HEK293 (cell line): Measurements from ENCODE around the gene TMOD3.

DNA sequence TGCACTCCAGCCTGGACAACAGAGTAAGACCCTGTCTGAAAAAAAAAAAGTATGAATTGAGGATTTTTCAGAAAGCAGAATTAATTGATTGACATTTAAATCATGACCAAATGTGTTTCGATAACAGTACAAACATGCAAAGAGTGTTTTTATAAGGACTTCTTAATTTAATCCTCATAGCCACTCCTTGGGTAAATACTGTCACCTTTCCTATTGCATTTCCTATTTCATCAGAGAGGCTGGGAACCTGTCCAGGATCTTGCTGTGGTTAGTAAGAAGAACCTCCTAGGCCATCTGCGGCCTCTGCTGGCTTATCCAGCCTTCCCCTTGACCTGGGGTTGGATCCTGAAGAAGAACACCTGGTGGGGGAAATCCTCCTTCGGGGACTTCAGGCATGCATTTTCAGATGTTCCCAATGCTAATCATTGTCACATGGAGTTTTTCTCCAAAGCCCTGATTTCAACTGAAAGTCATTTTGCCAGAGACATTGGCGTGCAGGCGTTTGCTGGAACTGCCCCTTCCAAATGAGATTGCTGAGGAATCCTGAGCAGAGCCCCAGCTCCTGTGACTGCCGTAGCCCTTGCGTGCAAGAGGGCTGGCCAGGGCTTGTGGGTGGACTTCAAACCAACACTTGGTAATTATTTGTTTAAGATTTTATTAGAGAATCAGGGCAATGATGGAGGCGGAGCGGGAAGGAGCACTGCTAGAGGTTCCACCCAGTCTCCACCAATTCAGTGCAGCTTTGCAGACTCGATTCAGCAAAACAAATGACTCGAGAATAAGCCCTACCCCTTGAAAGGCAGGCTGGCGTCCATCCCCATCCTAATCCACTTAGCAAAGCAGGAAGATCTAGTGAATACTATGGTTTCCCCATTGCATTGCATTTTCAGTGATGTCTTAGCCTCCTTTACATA is 25.6 kb downstream of the GLDN start:
- PRO-cap: no peak
- RRBS, 2 experiments: no CpG with 5 or more reads among the region's 12 CpGs

GRCh38 chr15:51619249-51620260 is 3.0 kb downstream of the DMXL2 start:
- PRO-cap: no peak
- RRBS, 2 experiments: no CpG with 5 or more reads among the region's 8 CpGs

DNA sequence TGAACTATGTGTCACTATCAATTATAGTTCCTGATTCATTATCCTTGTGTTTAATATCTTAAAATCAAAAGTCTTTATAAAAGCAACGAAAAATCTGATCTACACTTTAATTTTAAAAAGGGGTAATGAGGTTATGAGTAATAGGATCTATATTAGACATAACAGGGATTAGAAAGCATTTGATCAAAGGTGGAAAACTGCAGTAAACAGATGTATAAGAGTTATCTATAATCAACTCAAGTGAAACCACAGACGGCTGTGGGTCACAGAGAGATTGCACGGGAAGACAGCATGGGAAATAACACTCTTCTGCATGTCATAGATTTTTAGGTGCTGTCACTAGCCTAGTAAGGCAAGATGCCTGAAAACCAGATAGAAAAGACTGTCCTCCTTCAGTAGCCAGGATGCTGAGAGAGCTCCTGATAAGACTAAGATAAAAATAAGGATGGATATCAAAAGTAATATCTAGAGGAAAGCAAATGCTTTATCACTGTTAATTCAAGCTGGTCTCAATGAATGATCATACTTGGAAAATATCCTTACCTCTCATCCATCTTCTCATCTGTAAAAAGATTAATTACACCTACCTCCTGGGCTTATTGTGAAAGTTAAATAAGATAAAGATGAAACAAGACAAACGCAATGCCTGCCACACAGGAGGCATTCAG is 1.8 kb downstream of the LYSMD2 start:
- PRO-cap: no peak
- RRBS, 2 experiments: no CpG with 5 or more reads among the region's 4 CpGs

GRCh38 chr15:51829307-51830595 is at the start of gene TMOD3:
TSS of gene TMOD3 (plus strand) at chr15:51829653.
- PRO-cap: unidirectional peak, plus-strand start at chr15:51829680; unidirectional peak, plus-strand start at chr15:51829786; bidirectional peak, plus-strand start at chr15:51829863, minus-strand start at chr15:51829898
- RRBS, 2 experiments: 1% methylated on average over 48 to 51 of the region's 97 CpGs

DNA sequence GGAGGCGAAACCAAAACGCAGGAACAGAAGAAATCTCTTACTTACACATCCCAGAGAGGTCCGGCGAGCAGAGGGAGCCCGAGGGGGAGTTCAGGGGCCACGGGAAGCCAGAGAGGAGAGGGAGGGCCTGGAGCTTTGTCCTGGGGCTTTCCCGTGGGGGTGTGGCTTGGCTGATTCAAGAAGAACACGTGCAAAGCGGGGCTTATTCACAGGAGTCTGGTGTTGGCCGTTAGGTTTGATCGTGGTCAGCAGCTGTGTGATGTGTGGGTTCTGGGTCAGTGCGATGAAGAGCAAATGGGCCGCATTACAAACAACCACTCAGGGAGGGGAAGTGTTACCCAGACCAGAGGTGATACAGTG is 12.2 kb downstream of the BCL2L10 start:
- PRO-cap: no peak
- RRBS, 2 experiments: no CpG with 5 or more reads among the region's 13 CpGs

- PRO-cap: no peak
- RRBS, 2 experiments: 87 to 91% methylated on average over 2 of the region's 13 CpGs
Measured at GRCh38 chr15:52139473-52140145, 27.0 kb upstream of the BCL2L10 start.

DNA sequence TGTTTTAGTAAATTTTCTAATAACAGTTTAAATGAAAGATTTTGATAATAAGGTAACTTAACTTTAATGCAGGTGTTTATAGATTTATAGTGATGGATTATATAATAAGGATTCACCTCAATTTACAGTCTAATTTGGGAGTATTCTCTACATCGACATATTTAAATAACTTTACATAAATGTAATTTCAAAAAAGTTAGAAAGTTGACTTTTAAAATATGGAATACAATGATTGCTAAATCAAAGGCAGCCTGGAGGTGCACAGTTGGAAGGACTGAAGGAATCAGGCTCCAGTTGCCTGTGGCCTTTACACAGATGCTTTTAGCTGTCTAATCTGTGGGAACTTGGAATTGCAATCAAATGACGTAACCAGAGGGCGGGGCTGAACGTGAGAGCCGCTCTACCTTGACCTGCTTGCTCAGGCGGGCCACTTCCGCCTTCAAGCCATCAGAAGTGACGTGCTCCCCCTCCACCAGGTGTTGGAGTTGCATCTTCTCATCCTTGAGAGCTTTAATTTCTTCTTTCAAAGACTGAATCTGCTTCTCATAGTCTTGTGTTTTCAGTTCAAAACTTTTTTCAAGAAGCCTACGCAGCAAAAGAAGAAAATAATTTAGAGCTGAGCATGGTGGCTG is 37.7 kb upstream of the GNB5 start:
- PRO-cap: no peak
- RRBS, 2 experiments: no CpG with 5 or more reads among the region's 9 CpGs

DNA sequence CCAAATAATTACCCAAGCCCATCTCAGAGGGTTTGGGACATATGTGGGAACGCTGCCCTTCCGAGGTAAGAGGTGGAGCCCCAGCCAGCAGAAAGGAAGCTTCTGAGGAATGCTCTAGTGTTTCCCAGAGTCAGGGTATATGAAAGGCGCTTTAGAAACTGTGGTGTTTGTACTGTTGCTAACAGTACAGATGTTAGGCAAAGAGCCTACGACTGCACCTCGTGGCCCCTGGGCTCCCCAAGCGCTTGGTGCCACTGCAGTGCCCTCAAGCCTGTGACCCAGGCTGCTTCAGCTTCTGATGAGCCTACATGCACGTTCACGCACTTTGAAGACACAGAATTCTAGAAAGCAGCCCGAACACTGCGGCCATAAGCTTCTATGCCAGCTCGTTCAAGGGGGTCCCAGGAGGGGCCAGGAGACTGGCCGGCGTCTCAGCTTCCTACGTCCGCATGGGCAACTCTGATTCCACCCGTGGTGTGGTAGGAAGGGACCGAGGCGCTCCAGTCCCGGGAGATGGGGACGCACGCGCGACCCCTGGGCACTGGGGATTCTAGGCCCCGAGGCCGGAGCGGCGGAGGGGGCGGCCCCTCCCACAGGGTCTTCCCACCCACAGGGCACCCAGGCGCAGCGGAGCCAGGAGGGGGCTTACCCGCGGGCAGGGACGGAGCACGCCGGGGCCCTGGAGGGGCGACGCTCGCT is 722 bp downstream of the MYO5C start:
- PRO-cap: unidirectional peak, plus-strand start at position 336 of the sequence; unidirectional peak, plus-strand start at position 630 of the sequence
- RRBS, 2 experiments: 9% methylated on average over 13 to 17 of the region's 38 CpGs

GRCh38 chr15:52331329-52331803 is 35.8 kb upstream of the MYO5C start:
- PRO-cap: no peak
- RRBS, 2 experiments: no CpG with 5 or more reads among the region's 4 CpGs

GRCh38 chr15:52364353-52364936 is 68.8 kb upstream of the MYO5C start:
- PRO-cap: no peak
- RRBS, 2 experiments: no CpG with 5 or more reads among the region's 3 CpGs

DNA sequence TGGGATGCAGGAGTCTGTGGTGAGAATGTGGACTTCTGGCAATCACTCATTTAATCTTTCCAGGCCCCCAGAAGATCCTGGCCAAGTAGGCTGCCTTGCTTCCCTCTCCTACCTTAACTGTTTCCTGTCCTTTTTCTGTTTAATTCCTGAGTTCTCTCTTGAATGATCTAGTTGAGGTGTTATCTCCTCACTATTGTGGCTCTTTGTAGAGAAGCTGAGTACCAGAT is 18.0 kb upstream of the MYO5A start:
- PRO-cap: no peak

DNA sequence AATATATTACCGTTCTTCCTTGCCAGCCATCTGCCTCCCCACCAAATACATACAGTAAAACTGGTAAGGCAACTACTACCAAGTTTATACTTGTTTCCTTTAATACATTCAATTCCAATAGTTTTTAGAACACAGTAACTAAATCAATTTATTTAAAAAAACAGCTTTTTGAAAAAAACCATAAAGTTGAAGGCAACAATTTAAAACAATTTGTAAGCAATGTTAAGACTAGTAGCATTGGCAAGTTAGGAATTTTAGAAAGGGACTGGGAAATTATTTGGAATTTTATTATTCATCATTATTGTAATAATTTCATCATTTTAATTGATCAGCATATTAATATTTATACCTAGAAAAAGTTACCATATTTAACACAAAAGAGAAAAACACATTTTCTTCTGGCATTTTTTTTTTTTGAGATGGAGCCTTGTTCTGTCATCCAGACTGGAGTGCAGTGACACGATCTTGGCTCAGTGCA is 20.6 kb upstream of the ARPP19 start:
- PRO-cap: no peak
- RRBS, 2 experiments: no CpG with 5 or more reads among the region's 2 CpGs

GRCh38 chr15:52805563-52806643 is 15.8 kb upstream of the ONECUT1 start:
- PRO-cap: no peak
- RRBS, 2 experiments: 95 to 96% methylated on average over 9 to 14 of the region's 81 CpGs

GRCh38 chr15:53540498-53541458 is 218.7 kb downstream of the WDR72 start:
- PRO-cap: no peak
- RRBS, 2 experiments: no CpG with 5 or more reads among the region's 36 CpGs

DNA sequence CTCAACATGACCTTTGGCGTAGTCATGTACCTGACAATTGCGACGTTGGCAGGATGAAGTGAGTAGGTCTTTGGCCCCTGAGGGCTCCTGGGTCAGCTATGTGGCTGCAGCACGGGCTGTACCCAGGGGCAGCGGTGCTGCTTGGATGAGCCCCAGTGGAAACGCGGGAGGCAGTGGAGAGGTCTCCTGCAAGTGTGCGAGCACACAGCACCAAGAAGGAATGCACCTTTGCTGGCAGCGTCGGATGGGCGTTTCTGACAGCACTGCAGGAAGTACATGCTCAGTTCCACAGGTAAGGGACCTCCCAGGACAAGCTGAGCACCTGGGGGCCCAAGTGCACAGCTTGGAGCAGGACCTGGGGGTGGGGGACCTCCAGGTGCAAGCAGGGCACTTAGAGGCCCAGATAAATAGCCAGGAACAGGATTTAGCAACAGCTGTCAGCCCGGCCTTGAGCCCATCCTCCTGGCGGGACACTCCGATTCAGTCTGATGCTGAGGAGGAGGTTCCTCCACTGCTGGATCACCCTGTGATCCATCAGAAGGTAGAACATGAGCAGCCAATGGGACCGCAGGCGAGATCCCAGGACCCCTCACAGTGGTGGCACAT is 67.3 kb upstream of the UNC13C start:
- PRO-cap: no peak
- RRBS, 2 experiments: no CpG with 5 or more reads among the region's 16 CpGs

GRCh38 chr15:53976773-53977217 is 1.4 kb upstream of the UNC13C start:
- PRO-cap: no peak
- RRBS, 2 experiments: no CpG with 5 or more reads among the region's 6 CpGs

DNA sequence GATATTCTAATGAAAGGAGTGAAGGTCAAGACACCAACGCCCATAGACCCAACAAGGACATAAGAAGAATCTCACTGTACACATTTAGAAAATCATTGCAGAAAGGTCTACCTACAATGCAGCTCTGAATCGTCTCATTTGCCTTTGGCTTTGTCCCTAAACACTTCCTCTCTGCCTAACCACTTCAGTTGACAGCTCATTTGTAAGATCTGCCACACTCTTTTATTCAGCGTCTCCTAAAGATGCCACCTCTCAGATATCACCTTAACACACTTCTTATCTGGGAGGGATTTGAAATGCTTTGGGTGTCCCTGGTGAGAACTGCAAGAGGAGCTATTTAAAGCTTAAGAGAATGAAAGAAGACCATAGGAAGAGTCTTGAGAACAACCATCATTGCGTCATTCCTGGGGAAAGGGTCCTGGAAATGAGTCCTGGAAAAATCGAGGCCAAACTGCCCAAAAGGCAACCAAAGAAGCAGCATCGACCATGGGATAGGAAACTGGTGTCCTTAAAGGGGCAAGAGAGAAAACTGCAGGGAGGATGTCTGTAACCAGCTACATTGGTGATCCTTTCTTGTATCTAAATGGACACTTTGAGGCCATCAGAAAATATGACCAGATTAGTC is 38.6 kb downstream of the RAB27A start:
- PRO-cap: no peak
- RRBS, 2 experiments: no CpG with 5 or more reads among the region's 6 CpGs

- PRO-cap: no peak
- RRBS, 2 experiments: no CpG with 5 or more reads among the region's 1 CpG
Measured at GRCh38 chr15:55319825-55320319, 850 bp downstream of the PIGB start.

- PRO-cap: no peak
- RRBS, 2 experiments: no CpG with 5 or more reads among the region's 2 CpGs
Measured at GRCh38 chr15:55343155-55343535, 24.1 kb downstream of the PIGB start.

- PRO-cap: no peak
- RRBS, 2 experiments: no CpG with 5 or more reads among the region's 11 CpGs
Measured at GRCh38 chr15:55401163-55401744, 6.9 kb downstream of the CCPG1 start.